Heart left ventricle (tissue), 7 donors: ENCODE measurements around a stretch of chr7.

DNA sequence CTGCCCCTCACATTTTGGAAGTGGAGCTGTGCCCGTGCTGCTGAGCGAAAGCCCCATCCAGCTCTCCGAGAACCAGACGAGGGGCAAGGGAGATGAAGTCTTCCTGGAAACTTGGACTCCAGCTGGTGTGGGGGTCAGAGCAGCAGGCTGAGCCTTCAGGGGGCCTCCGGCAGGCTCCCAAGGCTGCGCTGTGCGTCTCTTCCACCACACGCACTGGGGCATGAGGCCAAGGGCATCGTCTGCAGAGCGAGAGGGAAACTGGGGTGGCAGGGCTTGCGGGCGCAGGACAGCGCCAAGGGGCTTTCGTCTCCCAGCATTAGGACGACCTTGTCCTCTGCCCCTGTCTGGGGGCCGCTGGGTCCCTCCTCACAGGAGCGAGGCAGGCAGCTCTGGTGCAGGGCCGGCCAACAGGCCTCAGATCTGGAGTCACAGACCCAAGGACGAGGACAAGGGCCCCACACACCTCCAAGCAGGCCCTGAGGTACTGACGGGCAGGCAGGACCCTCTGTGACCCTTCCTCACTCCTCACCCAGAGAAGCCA, 108.3 kb upstream of the FAM20C start:
- PRO-cap, 6 experiments, result no peak in any of the 6 experiments
- RAMPAGE, long total RNA, 2 experiments, result no peak in any of the 2 experiments
- RRBS, result no CpG with 5 or more reads among the region's 20 CpGs

- PRO-cap, 6 experiments, result no peak in any of the 6 experiments
- RAMPAGE, long total RNA, 2 experiments, result no peak in any of the 2 experiments
- RRBS, result 6% methylated on average over 2 of the region's 13 CpGs
Measured at GRCh38 chr7:164699-165298, 27.6 kb upstream of the FAM20C start.

DNA sequence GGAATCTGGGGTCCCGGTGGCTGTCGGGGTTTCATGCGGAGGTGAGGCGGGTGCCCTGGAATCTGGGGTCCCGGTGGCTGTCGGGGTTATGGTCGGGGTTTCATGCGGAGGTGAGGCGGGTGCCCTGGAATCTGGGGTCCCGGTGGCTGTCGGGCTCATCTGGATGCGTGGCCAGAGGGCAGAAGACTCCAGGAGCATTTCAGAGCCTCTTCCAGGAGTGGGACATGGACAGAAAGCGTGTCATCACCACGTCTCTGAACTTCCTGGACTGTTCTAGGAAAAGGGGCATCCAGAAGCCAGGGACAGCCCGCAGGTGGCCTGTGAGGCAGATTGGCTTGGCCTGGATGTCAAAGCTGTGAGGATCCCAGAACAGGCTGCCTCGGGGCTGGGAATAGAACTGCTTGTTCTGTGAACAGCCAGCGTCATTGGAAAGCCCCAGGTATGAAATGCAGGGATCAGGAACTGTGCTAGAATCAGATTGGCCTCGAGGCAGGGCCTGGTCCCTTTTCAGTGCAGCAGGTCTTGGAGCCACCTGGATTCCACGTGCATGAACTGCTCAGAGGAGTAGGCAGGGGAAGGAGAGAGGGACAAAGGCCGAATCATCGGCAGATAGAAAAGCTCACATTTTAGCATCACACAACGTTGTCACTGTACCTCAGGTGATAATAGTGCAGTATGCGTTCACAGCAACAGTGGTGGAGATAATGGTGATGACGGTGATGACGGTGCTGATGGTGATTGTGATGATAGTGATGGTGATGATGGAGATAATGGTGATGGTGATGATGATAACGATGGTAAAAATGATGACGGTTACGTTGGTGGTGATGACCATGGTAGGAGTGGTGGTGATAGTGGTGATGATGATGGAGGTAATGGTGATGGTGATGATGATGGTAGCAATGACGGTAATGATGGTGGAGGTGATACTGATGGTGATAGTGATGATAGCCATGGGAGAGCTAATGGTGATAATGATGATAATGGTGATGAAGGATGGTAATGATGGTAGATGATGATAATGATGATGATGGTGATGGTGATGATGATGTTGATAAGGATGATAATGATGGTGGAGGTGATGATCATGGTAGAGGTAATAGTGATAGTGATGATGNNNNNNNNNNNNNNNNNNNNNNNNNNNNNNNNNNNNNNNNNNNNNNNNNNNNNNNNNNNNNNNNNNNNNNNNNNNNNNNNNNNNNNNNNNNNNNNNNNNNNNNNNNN, 44.8 kb downstream of the FAM20C start:
- PRO-cap, 6 experiments, result no peak in any of the 6 experiments
- RAMPAGE, long total RNA, 2 experiments, result no peak in any of the 2 experiments
- RRBS, result no CpG with 5 or more reads among the region's 29 CpGs

GRCh38 chr7:259076-259498, 30.9 kb upstream of the FOXL3 start:
- PRO-cap, 6 experiments, result peak in 1 of 6 experiments; most common plus-strand start chr7:259325 (in 1)
- RAMPAGE, long total RNA, 2 experiments, result no peak in any of the 2 experiments
- RRBS, result 100% methylated on average over 4 of the region's 22 CpGs

DNA sequence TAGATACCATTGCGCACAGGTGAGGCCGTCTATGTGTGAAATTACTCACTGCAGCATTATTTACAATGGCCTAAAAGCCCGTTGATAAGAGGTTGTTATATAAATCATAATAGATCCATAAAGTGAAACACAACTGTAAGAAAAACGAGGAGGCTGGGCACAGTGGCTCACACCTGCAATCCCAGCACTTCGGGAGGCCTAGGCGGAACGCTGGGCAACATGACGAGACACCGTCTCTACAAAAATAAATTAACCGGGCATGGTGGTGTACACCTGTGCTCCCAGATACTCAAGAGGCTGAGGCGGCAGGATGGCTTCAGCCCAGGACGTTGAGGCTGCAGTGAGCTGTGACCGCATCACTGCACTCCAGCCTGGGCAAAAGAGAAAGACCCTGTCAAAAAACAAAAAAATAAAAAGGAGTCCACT, 40.0 kb downstream of the FOXL3 start:
- PRO-cap, 6 experiments, result no peak in any of the 6 experiments
- RAMPAGE, long total RNA, 2 experiments, result no peak in any of the 2 experiments
- RRBS, result no CpG with 5 or more reads among the region's 13 CpGs

- PRO-cap, 6 experiments, result no peak in any of the 6 experiments
- RAMPAGE, long total RNA, 2 experiments, result no peak in any of the 2 experiments
- RRBS, result no CpG with 5 or more reads among the region's 8 CpGs
Measured at GRCh38 chr7:499124-499733, 20.4 kb downstream of the PDGFA start.

- PRO-cap, 6 experiments, result no peak in any of the 6 experiments
- RAMPAGE, long total RNA, 2 experiments, result no peak in any of the 2 experiments
- RRBS, result no CpG with 5 or more reads among the region's 9 CpGs
Measured at GRCh38 chr7:514441-514792, 5.2 kb downstream of the PDGFA start.

DNA sequence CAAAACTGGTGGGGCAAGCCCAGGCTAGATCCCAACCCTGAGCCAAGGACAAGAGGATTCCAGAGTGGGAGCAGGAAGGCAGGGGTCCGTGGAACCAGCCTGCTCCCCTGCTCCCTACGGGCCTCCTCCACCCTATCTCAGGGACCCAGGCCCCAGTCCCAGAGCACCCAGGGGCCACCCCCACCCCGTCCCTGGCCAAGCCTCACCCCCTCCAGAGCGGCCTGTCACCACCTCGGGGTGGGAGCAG, 20.3 kb upstream of the PDGFA start:
- PRO-cap, 6 experiments, result no peak in any of the 6 experiments
- RAMPAGE, long total RNA, 2 experiments, result no peak in any of the 2 experiments
- RRBS, result no CpG with 5 or more reads among the region's 5 CpGs

DNA sequence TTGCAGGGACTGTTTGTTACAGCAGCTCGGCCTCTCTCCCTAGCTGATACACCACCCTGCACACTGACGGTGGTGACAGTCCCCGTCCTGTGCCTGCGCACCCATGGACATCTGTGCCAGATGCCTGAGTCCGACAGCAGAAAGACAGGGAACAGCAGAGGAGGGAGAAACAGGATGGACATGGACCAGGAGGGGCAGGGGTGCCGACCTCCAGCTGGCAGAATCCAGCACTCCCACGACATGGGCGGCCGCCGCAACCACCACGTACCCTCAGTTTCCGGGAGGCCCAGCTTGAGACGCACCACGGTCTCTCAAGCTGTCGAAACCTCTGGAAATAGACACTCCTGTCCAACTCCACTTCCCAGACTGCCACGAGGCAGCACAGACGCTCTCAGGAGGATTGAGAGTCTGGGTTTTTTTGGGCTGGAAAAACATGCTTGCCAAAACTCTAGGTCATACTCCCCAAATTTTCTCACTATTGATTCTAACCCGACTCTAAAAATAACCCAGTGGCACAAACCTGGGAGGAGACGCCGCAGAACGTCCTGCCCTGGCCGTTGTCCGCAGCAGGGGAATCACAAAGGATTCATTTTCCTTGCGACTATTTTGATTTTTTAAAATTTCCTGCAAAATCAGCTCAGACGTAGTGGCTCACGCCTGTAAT, 37.9 kb upstream of the PDGFA start:
- PRO-cap, 6 experiments, result peak in 1 of 6 experiments; most common plus-strand start position 512 of the sequence (in 1)
- RAMPAGE, long total RNA, 2 experiments, result no peak in any of the 2 experiments
- RRBS, result no CpG with 5 or more reads among the region's 26 CpGs

DNA sequence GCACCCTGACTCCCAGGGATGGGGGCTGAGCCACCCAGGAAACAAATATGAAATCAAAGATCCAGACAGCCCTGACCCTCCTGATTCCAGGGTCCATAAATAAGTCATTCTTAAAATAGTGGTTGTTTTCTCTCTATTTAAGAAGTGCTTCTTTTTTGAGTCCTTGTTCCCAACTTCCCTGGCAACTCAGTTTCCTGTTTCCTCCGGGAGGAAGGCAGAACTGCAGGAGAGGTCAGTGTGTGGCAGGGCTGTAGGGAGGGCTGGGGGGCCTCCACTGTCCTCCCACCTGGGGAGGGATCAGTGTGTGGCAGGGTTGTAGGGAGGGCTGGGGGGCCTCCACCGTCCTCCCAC, 88.7 kb upstream of the PDGFA start:
- PRO-cap, 6 experiments, result peak in 2 of 6 experiments; most common plus-strand start position 217 of the sequence (in 2)
- RAMPAGE, long total RNA, 2 experiments, result no peak in any of the 2 experiments
- RRBS, result no CpG with 5 or more reads among the region's 2 CpGs

DNA sequence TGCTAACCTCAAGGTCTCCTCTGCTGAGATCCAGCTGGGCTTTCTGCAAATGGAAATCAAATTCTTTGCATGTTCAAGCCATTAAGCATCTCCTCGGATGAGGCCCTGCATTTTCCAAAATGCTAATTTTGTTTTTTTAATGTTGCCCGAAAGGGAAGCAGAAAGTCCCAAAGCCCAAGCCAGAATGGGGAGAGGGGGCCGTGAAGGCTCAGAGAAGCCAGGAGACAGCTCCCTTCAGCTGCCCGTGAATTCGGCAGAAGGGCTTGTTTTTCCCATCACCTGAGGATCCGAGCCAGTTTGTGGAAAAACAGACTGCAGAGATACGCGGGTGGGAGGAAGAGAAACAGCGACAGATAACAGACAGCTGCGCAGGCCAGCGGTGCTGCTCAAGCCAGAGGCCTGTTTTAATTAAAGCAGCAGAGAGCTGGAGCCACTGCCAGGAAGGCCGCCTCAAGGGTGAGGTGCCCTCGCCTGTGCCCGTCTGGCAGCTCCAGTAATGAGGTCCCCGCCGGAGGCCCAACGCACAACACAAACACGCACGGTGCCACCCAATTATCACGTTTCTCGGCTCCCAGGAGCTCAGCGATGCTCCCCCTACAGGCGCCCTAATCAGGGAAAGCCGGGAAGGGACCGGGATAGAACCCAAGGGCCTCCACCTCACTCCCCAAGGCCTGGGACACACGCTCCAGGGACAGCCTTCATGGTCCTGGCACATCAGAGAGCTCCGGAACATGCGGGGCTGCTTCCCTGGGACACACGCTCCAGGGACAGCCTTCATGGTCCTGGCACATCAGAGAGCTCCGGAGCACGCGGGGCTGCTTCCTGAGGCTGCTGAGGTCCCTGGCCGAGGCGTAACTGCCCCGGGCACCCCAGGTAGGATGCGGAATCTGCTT, 60.7 kb upstream of the DNAAF5 start:
- PRO-cap, 6 experiments, result peak in 5 of 6 experiments; most common plus-strand start position 433 of the sequence (in 4); most common minus-strand start position 473 of the sequence (in 2)
- RAMPAGE, long total RNA, 2 experiments, result no peak in any of the 2 experiments
- RRBS, result 56% methylated on average over 16 of the region's 36 CpGs

GRCh38 chr7:729552-730394, 2.7 kb upstream of the PRKAR1B start:
- PRO-cap, 6 experiments, result no peak in any of the 6 experiments
- RAMPAGE, long total RNA, 2 experiments, result no peak in any of the 2 experiments
- RRBS, result no CpG with 5 or more reads among the region's 23 CpGs

GRCh38 chr7:812632-812918, 19.7 kb upstream of the SUN1 start:
- PRO-cap, 6 experiments, result no peak in any of the 6 experiments
- RAMPAGE, long total RNA, 2 experiments, result no peak in any of the 2 experiments
- RRBS, result no CpG with 5 or more reads among the region's 2 CpGs

DNA sequence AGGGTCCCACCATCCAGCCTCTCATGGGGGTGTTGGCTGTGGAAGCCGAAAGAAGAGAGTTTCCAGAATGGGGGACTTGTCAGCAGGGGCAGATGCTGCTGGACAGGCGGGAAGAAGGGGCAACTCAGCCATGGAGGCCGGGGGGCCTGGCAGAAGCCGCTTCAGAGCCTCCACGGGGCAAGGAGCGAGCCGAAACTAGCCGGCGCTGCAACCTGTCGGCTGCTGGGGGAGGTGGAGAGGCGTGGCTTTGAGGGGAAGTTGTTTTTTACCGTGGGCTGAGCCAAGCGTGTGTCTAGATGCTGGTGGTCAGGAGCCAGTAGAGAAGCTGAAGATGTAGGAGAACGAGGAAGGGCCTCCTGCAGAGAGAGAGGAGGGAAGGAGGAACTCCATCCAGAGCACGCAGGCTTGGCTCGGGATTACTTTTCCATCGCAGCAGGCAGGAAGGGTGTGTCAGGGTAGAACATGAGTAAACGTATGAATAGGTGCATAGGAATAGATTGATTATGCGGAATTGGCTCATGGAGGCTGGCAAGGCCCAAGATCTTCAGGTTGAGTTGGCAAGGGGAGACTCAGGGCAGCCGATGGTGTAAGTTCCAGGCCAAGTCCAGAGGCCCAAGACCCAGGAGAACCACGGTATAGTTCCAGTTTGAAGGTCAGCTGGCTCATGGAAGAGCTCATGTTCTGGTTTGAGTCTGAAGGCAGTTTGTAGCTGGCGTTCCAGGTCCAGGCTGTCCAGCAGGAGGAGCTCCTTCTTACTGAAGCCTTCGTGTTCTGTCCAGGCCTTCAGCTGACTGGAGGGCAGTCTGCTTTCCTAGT, 3.8 kb downstream of the SUN1 start:
- PRO-cap, 6 experiments, result peak in 3 of 6 experiments; most common plus-strand start position 319 of the sequence (in 2); most common minus-strand start position 197 of the sequence (in 1)
- RAMPAGE, long total RNA, 2 experiments, result no peak in any of the 2 experiments
- RRBS, result 28% methylated on average over 6 of the region's 23 CpGs

- PRO-cap, 6 experiments, result no peak in any of the 6 experiments
- RAMPAGE, long total RNA, 2 experiments, result no peak in any of the 2 experiments
- RRBS, result 96% methylated on average over 6 of the region's 29 CpGs
Measured at GRCh38 chr7:847749-848194, 15.5 kb downstream of the SUN1 start.

- PRO-cap, 6 experiments, result peak in 1 of 6 experiments; most common plus-strand start chr7:872386 (in 1)
- RAMPAGE, long total RNA, 2 experiments, result no peak in any of the 2 experiments
- RRBS, result 35% methylated on average over 4 of the region's 14 CpGs
Measured at GRCh38 chr7:871904-872531, 4.3 kb upstream of the GET4 start.

- PRO-cap, 6 experiments, result no peak in any of the 6 experiments
- RAMPAGE, long total RNA, 2 experiments, result no peak in any of the 2 experiments
- RRBS, result no CpG with 5 or more reads among the region's 54 CpGs
Measured at GRCh38 chr7:895079-895926, 18.9 kb downstream of the GET4 start.

DNA sequence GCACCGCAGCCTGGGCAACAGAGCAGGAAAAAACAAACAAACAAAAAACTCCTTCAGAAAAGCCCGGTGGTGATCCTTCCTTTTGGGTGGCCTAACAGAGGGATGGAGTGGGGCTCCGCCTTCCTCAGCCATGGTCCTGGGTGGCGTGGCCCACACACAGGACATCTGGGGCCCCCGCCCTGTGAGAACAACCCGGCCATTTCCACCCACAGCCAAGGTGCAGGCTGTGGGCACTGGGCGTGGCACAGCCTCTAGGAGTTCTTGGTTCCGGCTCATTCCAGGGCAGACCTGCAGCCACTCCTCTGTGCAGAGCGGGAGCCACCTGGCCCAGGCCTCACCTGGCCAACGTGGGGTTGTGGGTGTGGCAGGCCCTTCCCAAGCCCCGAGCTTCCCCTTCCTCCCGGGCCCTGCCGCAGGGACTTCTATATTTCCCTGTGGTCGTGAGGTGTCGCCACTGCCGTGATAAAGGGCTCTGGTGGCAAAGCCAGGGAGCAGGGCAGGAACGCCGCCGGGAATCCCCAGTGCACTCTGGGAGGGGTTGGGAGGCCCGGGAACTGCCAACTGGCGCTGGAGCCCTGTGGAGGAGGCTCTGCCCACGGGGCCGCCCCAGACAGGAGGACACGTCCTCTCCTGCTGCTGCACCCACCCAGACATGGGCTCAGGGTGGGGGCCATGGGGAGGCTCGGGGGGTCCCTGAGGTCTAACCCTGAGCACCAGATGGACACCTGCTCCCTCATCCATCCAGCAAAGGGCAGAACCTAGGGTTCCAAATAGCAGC, 37.7 kb downstream of the GET4 start:
- PRO-cap, 6 experiments, result no peak in any of the 6 experiments
- RAMPAGE, long total RNA, 2 experiments, result no peak in any of the 2 experiments
- RRBS, result 35% methylated on average over 9 of the region's 25 CpGs

- PRO-cap, 6 experiments, result peak in 1 of 6 experiments; most common plus-strand start chr7:928895 (in 1)
- RAMPAGE, long total RNA, 2 experiments, result no peak in any of the 2 experiments
- RRBS, result no CpG with 5 or more reads among the region's 28 CpGs
Measured at GRCh38 chr7:928422-929105, 25.9 kb downstream of the ADAP1 start.

- PRO-cap, 6 experiments, result peak in 1 of 6 experiments; most common minus-strand start chr7:931512 (in 1)
- RAMPAGE, long total RNA, 2 experiments, result no peak in any of the 2 experiments
- RRBS, result 80% methylated on average over 5 of the region's 29 CpGs
Measured at GRCh38 chr7:931204-931955, 23.1 kb downstream of the ADAP1 start.